Metanephros (tissue), 2 donors: ENCODE measurements around a stretch of chr1.

- RAMPAGE, long total RNA: no peak
Measured at GRCh38 chr1:208245219-208245669, 1.1 kb upstream of the PLXNA2 start.

GRCh38 chr1:209383849-209384480 lies 199.5 kb upstream of the CAMK1G start:
- RAMPAGE, long total RNA: no peak

DNA sequence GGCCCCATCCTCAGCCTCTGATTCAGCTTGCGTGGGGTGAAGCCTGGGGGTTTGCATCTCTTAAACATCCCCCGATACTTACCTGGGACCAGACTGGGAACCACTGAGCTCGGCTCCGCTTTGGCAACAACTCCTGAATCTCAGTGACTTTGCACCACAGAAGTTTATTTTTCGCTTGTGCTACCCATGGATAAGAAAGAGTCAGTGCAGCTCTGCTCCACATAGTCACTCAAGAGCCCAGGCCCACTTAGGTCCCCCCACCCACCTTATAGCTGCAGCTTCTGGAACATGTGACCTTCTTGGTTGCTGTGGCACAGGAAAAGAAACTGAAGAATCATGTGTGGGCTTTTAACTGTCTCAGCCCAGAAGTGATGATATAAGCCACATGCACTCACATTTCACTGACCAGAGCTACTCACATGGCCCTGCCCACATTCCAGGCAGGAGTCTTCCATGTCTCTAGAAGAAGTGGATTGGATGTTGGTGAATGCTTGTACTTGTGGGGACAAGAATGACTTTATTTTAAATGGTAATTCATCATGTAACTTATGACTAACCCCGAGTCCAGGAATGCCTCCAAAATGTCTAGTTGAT lies 16.0 kb upstream of the CAMK1G start:
- RAMPAGE, long total RNA: no peak

DNA sequence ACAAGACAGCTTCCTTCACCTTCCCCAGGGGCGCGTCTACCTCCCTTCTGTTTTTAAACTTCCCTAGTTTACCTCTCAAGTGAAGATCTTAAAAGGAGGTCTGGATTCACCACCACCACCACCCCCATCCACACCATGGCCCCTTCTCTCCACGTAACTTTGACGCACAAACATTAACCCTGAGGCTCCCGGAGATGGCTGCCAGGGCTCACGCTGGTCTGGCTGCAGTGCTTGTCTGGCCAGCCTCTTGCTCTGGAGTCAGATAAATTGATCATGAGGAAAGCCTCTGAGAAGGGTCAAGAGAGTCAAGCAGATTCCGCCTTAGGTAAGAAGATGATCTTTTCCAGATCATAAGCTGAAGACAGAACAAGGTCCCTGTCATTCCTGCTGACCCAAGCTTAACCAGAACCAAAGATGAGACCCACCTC lies 932 bp downstream of the CAMK1G start:
- RAMPAGE, long total RNA: no peak

DNA sequence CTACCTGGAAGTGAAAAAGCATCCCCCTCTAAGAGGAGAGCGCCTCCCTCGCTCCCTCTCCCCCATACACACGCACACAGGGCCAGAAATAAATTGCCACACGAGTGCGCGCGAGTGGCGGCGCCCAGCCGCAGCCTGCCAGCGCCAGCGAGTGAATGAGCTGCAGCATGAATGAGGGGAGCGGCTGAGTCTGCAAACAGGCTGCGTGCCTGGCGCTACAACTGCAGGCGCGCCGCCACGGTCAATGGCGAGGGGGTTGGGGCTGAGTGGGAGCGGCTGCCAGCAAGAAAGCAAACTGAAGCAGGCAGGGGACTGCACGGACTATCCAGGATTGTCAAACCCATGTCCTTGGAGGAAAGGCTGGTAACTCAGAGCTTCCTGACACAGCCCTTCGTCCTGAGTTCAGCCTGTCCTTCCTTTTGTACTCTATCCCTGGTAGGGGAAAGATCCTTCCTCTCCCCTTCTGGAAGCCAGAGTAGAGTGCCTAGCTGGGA lies 2.2 kb downstream of the CAMK1G start:
- RAMPAGE, long total RNA: no peak

GRCh38 chr1:209617163-209617719 lies 33.7 kb downstream of the CAMK1G start:
- RAMPAGE, long total RNA: no peak

DNA sequence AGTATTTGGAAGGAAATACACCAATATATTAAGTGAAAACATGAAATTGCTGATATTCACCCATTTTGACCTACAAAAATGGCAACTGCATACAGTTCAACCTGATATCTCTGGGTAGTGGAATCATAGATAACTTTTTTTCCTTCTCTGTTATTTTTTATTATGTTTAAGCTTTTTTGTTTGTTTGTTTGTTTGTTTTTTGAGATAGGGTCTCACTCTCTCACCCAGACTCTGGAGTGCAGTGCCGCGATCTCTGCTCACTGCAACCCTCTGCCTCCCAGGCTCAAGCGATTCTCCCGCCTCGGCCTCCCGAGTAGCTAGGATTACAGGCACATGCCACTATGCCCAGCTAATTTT lies 10.0 kb downstream of the LAMB3 start:
- RAMPAGE, long total RNA: no peak

DNA sequence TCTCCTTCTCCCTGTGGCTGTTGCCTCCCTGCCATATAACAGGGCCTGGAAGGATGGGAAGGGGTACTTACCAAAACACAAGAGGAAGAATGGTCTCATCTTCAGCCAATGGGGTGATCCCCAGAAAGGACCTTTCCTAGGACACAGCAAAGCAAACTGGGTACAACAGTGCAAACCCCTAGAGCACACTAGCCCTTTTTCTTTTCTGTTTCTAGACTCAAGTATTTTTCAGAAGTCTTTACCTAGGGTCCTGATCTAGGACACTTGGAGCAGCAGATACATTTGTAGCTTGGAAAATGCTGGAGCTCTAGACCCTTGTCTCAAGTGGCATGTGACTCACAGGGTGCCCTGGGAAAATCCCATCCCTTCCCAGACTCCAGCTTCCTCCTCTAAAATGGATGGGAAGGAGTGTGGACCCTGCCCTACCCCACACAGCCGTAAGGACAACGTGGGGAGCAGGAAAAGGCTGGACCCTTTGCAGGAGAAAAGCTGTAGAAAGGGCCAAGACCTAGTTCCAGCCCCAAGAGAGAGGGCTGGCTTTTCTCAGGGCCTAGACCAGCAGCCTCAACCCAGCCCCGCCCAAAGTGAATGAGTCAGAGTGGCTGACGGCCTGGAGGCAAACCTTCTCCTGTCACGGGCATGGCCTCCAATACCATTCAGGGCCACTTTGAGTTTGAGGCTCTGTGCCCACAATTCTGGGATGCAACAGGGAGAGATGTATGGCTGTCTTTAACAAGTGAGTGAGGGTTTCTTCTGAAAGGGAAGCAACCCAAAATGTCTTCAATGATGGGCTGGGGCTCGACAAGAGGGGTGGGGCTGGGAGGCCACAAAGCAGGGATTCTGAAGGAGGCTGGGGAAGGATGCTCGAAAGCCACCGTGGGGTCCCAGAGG lies 1.1 kb downstream of the LAMB3 start:
- RAMPAGE, long total RNA: no peak

DNA sequence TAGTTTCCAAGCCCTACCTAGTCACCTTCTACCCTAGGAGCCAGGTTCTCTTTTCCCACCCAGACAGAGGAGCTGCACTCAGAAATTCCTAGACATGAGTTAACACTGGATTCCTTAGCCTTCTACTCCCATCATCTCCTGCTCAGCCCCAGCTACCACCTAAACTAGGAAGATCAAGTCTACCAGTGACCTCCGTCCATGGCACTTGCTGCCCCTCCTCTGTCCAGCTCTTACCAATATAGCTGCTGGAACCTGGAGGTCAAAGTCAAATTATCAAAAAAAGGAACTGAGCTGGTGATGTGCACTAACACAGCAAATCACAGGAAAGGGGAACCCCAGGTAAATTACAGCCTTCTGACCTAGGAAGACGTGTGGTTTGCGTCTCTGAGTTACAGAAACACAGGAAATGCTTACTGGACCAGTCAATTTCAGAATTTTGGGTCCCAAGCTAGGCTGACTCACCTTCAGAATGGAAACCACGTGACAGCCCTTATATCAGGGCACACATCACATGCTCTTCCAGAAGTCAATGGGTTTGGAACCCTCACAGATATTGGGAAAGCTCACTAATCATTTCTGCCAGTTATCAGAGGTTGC lies 2.1 kb upstream of the G0S2 start:
- RAMPAGE, long total RNA: no peak

GRCh38 chr1:209676290-209676580 lies 1.0 kb downstream of the G0S2 start:
- RAMPAGE, long total RNA: no peak

GRCh38 chr1:209769169-209769824 lies 13.4 kb downstream of the TRAF3IP3 start:
- RAMPAGE, long total RNA: no peak

DNA sequence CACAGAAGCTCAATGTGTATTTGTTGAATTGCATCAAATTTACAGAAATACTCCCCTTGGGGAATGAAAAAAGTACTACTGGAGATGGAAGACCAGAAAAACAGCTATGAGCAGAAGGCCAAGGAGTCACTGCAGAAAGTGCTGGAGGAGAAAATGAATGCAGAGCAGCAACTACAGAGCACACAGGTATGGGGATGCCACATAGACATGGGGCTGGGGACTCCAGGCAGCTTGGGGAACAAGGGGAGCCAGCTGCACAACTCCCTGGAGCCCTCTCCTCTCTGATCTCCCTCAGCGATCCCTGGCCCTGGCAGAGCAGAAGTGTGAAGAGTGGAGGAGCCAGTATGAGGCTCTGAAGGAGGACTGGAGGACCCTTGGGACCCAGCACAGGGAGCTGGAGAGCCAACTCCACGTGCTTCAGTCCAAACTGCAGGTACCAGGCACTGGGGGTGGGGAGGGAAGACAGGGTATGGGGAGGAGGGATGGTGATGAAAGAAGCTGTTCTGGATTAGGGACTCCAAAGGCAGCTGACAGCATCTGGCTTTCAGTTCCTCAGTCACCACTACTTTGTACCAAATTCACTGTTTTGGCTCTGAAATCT lies 9.0 kb downstream of the C1orf74 start:
- RAMPAGE, long total RNA: no peak

GRCh38 chr1:209791772-209792277 lies 7.5 kb upstream of the C1orf74 start:
- RAMPAGE, long total RNA: no peak

GRCh38 chr1:209879586-209880197 lies 51.9 kb downstream of the UTP25 start:
- RAMPAGE, long total RNA: no peak

GRCh38 chr1:210250608-210251038 lies 18.0 kb downstream of the SERTAD4 start:
- RAMPAGE, long total RNA: no peak

DNA sequence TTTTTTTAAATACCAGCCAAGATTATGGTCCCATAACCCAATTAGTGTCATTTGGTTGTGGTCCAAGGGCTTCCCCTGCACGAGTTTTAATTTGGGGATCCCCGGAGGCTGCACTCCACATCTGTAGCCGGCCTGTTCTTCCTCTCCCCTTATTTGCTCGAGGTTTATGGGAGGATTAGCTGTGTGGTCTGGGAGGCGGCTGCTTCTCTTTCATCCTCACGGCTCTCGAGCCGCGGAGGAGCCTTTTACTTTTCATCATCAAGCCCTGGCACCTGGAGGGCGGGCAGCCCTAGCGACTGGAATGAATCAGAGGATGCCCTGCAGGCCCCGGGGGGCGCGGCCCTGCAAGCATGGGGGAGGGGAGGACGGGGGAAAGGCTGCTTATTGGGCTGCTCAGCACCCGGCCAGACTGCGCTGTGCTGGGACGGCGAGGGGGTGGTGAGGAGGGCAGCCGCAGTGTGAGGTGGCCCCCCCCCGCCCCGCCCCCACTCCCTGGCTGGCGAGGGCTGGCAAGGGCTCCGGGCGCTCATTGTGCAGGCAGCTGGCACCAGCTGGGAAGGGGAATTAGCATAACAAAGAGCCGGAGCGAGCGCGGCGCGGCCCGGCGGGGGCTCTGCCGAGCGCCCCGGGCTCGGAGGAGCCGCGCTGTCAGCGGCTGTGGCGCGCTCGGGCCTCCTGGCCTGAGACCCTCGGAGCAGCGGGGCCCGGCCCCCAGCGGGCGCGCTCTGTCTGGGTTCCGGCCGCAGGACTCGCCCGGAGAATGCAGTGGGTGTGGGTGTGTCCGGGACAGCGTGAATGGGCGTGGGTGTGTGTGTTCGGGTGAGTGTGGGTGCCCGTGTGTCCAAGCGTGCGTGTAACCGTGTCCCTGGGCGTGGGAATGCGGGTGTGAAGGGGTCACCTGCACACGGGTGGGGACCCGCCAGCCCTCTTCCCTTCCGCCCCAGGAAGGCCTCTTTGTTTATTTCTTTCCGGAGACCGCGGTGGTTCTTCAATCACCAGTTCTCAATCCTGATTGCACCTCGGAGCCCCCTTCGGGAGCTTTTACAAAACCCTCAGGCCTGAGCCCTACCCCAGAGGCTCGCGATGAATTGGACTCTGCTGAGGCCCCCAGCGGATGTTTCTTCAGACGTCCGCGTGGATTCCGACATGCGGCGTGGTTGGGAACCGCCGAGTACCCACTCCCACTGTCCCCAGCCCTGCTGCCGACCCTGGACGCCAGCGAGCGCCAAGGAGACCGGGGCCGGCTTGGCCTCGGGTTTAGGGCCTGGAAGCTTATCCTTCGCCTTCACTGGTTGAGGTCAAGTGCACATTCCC lies 18.9 kb downstream of the SERTAD4 start:
- RAMPAGE, long total RNA: no peak

DNA sequence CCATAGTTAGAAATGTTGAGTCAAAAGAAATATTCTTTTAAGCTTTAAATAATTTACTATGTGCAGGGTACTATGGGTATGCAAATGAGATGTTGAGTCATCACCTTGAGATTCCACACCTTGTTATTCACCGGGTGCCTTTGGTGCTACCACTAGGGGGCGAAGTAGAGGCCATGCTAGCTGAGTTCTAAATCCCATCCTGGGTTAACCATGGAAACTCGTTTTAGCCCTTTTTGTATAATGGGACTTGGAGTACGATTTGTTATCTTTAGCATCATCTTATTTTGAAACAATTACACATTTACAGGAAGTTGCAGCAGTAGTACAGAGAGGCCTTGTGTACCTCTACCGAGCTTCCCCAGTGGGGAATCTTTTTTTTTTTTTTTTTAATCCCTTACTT lies 45.7 kb downstream of the HHAT start:
- RAMPAGE, long total RNA: no peak

DNA sequence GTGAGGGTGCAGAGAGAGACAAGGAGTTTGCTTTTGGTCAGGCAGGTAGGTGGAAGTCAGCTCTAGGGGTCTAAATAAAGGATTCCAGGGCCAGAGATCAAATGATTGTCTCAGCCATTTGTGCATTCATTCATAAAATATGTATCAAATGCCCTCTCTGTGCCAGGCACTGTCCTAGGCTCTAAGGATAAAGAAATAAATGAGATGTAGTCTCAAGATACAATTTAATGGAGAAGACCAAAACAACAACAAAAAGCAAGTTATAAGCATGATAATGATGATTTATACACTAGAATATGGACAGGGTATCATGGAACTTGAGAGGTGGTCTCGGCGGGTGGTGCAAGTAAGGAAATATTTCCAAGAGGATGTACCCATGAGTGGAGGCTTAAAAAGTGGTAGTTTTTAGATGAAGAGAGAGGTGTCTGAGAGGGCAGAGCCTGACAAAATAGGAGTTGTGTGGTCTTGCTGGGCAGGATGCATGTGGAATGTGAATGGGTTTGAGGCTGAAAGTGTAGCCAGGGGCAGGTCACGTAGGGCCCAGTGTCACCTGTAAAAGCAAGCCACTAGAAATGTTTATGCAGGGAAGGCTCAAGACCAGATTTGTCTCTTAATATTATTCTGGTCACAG lies 41.2 kb downstream of the TRAF5 start:
- RAMPAGE, long total RNA: no peak

GRCh38 chr1:211518614-211519045 lies 26.7 kb upstream of the RD3 start:
- RAMPAGE, long total RNA: no peak

GRCh38 chr1:211521239-211521982 lies 29.4 kb upstream of the RD3 start:
- RAMPAGE, long total RNA: no peak